Right lobe of liver (tissue), 4 donors: ENCODE measurements around a stretch of chr13.

DNA sequence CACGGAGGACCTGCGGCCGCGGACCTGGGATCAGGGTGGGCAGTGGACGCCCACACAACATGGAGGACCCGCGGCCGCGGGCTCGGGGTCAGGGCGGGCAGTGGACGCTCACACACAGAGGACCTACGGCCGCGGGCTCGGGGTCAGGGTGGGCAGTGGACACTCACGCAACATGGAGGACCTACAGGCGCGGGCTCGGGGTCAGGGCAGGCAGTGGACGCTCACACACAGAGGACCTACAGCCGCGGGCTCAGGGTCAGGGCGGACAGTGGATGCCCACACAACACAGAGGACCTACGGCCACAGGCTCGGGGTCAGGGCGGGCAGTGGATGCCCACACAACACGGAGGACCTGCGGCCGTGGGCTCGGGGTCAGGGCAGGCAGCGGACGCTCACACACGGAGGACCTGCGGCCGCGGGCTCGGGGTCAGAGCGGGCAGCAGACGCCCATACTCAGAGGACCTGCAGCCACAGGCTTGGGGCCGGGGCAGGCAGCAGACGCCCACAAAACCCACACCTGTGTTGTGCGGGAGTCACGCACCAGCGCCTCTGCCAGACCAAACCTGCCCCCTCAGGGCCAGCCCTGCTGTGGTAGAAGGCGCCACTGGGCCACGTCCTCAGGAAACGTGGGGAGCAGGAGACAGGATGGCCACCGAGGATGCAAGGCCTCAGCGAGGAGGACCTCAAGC lies 27.6 kb upstream of the C13orf46 start:
- PRO-cap, 4 experiments: no peak in any of the 4 experiments
- RAMPAGE, long total RNA, 2 experiments: no peak in any of the 2 experiments

- PRO-cap, 4 experiments: no peak in any of the 4 experiments
- RAMPAGE, long total RNA, 2 experiments: no peak in any of the 2 experiments
Observed at GRCh38 chr13:114036783-114037337, 63.0 kb upstream of the C13orf46 start.

DNA sequence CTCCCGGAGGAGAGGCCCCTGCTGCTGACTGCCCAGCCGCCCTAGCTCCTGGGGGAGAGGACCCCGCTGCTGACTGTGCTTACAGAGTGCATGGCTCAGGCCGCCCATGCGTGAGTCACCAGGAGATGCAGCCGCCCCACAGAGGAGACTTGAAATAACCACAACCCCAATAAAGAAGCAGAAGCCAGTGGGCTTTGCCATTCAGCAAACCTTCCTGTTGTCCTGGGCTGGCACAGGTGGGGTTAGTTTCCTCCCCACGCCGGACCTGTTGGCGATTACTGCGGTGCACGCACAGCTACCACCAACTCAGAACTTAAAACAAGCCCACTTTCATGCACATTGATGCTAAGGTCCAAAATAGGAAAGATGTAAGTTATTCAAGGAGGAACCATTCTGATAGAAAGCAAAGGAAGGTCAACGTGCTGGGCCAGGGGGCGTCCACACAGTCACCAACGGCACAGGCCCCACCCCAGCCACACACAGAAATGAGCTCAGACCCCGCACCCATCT lies 79.2 kb downstream of the RASA3 start:
- PRO-cap, 4 experiments: peak in 4 of 4 experiments; most common minus-strand start position 265 of the sequence (in 4)
- RAMPAGE, long total RNA, 2 experiments: no peak in any of the 2 experiments

- PRO-cap, 4 experiments: no peak in any of the 4 experiments
- RAMPAGE, long total RNA, 2 experiments: no peak in any of the 2 experiments
Observed at GRCh38 chr13:114064729-114065050, 67.7 kb downstream of the RASA3 start.

GRCh38 chr13:114111173-114112245 lies 20.9 kb downstream of the RASA3 start:
- PRO-cap, 4 experiments: no peak in any of the 4 experiments
- RAMPAGE, long total RNA, 2 experiments: no peak in any of the 2 experiments

- PRO-cap, 4 experiments: peak in 4 of 4 experiments; most common plus-strand start chr13:114115568 (in 3); most common minus-strand start chr13:114115277 (in 2)
- RAMPAGE, long total RNA, 2 experiments: start-site peak on the plus strand in 1 of 2 experiments, at chr13:114115539-114115568 at its widest, 8 reads per replicate
Observed at GRCh38 chr13:114115148-114116104, 17.0 kb downstream of the RASA3 start.

DNA sequence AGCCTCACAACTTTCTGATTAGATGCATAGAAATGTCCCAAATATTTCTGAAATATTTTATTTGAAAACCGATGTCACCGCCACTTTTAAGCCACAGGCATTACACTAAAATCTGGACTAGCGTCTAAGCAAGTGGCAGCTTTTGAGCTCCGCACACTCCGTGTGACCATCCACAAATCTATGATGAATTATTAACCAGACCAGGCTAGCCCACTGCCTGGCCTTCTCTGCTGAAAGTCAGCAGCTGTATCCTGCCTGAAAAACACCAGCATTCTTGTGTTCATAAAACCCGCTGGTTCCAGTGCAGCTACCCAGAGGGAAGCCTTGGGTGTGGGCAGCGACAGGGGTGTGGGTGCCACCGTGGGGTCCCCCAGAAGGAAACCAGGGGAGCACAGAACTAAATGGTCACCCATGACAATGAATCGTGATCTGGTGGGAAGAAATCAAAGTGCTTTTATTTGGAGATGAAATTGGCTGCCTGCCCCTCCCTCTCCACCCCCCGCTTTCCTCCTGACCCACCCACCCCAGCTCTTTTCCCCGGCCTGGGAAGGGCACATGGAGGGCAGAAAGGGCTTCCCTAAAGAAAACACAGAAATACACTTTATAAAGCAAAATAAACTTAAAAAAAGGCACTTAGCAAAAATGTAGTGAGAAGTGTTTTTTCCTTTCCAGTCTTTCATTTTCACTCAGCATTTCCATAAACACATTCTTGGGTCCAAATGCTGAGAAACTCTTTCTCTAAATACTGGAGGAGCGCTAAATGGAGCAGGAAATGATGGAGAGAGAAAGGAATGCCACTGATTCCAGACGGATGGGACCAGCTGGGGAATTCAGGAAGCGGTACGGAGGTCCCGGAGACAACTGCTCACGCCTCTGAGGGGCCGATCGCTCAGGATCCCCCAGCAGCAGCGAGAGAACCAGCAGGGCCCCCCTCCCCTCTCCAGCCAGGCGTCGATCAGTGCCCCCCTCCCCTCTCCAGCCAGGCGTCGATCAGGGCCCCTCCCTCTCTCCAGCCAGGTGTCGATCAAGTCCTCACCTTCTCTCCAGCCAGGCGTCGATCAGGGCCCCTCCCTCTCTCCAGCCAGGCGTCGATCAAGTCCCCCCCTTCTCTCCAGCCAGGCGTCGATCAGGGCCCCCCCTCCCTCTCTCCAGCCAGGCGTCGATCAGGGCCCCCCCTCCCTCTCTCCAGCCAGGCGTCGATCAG lies 13.5 kb downstream of the RASA3 start:
- PRO-cap, 4 experiments: peak in 4 of 4 experiments; most common plus-strand start position 833 of the sequence (in 4); most common minus-strand start position 182 of the sequence (in 2)
- RAMPAGE, long total RNA, 2 experiments: no peak in any of the 2 experiments

DNA sequence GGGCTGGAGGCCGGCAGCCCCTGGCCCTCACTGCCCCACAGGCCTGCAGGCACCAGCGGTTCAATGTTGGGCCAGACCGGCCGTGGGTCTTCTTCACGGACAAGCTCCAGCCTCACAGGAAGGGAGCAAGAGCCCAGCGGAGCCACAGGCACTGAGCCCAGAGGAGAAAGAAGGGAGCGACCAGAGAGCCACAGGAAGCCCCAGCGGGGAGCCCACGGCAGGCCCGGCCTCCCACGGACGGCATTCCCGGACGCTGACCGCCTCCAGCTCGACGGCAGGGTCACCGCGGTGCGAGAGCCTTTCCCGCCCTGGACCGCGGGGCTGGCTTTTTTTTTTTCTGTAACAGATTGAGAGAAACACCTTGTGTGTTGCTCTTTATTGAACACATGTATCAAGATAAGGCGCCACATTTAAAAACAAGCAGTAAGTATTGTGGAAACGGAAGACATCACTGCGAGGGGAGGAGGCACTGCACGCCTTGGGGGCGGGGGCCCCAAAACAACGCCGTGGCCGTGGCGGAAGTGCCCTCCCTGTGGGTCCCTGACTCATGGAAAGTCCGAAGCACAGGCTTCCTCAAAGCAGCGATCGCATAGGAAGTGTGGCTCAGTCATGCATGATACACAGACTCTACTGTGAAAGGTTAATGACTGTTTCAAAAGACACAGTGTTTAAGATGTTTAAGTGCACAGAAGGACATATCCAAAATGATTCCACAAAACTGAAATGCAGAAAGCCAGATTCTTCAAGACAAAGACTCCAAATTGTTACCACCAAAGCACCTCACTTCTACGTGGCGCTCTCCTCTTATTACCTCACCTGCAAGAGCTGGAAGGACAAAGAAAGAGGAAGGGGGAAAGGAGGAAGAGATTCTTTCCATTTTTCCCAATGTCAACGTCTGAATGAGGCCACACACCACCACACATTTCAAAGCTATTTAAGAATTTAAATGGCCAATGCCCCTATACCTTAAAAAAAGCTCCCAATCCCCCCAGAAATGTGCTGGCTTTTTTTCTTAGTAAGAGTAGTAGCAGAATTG lies 3.5 kb downstream of the RASA3 start:
- PRO-cap, 4 experiments: peak in 4 of 4 experiments; most common plus-strand start position 601 of the sequence (in 4); most common minus-strand start position 453 of the sequence (in 3)
- RAMPAGE, long total RNA, 2 experiments: no peak in any of the 2 experiments

- PRO-cap, 4 experiments: peak in 1 of 4 experiments; most common plus-strand start chr13:114140265 (in 1)
- RAMPAGE, long total RNA, 2 experiments: no peak in any of the 2 experiments
Observed at GRCh38 chr13:114140026-114140945, 7.9 kb upstream of the RASA3 start.

- PRO-cap, 4 experiments: peak in 1 of 4 experiments; most common plus-strand start chr13:114142850 (in 1); most common minus-strand start chr13:114142719 (in 1)
- RAMPAGE, long total RNA, 2 experiments: no peak in any of the 2 experiments
Observed at GRCh38 chr13:114142350-114143566, 10.3 kb upstream of the RASA3 start.